Spinal cord (tissue), 3 donors: ENCODE measurements around the gene ERCC6L2.

DNA sequence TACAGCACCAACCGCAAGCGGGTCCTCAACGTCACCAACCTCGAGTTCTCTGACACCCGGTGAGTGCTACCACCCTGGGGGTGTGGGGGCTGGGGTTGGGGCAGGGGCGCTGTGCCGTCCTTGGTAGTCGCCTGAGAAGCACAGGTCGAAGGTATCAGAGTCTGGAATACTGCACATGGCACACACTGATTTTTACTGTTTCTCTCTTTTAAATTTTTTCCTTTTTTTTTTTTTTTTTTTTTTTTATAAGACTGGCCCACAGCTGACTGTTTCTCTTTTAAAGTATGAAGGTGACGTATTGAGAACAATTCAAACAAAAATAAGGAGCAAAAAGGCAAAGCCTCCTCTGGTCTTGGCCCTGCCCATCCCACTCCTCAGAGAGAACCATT, 72.8 kb downstream of the PHF2 start:
- PRO-cap, result no peak
- RAMPAGE, long total RNA, result no peak

GRCh38 chr9:94438043-94438721, 63.8 kb downstream of the MFSD14B start:
- PRO-cap, result no peak
- RAMPAGE, long total RNA, result no peak

GRCh38 chr9:94449691-94450335, 75.4 kb downstream of the MFSD14B start:
- PRO-cap, result no peak
- RAMPAGE, long total RNA, result no peak

DNA sequence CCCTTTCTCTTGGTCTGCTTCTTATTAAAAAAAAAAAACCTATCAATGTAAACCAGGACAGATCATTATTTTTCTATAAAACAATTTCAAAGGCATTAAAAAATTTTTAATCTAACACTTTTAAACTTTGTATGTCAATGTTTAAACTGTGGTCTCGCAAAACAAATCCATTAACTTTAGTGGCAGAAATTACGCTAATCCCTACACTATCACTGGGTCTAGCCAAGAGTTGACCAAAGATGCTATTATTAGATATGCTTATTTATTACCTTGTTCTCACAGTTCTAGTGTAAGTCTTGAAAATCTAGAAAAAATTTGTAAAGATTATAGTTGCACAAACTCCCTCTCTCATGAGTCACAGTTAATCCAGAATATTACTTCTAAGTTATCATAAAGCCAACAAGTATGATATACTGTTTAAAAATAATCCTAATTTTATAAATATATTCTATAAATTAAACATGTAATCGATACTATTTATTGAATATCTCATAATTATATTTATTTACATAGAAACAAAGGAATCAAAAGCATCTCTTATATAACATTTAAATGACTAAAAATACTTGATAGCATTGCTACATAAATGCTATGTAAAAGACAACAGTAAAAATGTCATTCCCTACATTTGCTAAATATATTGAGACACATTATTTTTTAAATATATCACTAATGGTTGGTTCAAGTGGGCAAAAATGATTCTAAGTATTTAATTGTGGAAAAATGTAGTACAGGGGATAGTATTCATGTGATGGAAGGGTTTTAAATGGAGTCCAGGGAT, 43.9 kb downstream of the FBP2 start:
- PRO-cap, result no peak
- RAMPAGE, long total RNA, result no peak

DNA sequence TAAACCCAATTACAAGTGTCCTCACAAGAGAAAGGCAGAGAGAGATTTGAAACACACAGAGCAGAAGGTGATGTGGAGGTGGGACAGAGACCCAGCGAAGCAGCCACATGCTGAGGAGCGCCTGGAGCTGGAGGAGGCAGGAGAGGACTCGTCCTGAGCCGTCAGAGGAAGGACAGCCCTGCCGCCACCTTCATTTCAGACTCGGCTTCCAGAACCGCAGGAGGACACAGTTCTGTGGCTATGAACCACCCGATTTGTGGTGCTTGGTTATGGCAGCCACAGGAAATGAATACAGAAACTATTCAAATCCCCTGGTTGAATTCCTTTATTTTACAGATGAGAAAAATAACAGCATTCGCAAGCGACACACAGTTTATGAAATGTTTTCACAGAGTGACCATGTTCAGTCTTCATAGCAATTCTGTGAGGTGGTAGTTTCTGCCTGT, 16.5 kb upstream of the FBP1 start:
- PRO-cap, result no peak
- RAMPAGE, long total RNA, result no peak

DNA sequence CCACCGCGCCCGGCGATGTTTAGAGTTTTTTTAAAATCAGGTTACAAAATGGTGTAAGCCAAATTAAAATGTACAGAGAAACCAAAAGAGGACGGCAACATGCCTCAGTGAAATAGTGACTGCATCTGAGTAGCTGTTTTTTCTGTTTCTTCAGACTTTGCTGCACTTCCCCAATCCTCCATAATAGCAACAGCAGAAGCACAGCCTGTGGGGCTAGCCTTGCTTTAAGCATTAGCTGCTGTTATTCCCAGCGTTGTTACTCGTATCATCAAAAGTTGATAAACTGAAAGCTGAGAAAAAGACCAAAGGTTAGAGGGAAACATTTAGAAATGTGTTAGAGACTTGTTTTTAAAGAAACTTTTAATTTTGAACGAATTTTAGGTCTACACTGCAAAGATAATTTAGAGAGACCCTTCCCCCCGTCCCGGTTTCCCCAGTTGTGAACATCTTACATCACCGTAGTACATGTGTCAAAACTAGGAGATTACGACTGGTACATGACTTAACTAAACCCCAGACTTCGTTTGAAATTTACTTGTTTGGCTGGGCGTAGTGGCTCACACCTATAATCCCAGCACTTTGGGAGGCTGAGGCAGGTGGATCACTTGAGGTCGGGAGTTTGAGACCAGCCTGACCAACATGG, 28.3 kb upstream of the FBP1 start:
- PRO-cap, result no peak
- RAMPAGE, long total RNA, result no peak

- PRO-cap, result no peak
- RAMPAGE, long total RNA, result no peak
Observed at GRCh38 chr9:94822194-94822859, 95.8 kb downstream of the AOPEP start.

GRCh38 chr9:94920405-94921424, 194.2 kb downstream of the AOPEP start:
- PRO-cap, result no peak
- RAMPAGE, long total RNA, result no peak

- PRO-cap, result no peak
- RAMPAGE, long total RNA, result no peak
Observed at GRCh38 chr9:94925569-94926466, 199.3 kb downstream of the AOPEP start.

DNA sequence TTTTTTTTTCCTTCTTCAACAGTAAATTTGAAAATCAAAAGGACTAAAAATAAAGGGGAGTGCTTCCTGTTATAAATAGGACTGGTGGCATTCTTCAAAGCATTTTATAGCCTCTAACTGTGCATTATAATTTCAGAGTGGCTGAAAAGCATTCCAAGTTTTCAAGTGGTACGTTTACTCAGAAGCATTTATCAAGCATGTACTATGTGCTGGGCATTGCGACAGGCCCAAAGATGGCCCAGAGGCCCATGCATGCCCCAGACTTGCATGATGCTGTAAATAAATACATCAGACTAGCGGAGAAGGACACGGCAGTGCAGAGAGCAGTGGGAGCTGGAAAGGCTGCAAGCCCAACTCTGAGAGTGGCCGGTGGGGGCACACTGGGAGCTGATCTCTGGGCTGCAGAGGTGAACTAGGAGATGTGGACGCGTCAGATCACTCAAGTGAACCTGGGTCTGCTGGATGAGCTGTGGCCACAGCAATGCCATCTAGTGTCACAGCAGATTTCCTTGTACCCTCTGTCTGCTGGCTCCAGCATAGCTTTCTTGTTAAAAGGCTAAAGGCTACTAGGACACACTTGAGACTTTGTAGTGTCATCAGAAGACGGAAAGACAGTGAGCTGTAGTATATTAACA, 247.0 kb downstream of the FANCC start:
- PRO-cap, result no peak
- RAMPAGE, long total RNA, result no peak

DNA sequence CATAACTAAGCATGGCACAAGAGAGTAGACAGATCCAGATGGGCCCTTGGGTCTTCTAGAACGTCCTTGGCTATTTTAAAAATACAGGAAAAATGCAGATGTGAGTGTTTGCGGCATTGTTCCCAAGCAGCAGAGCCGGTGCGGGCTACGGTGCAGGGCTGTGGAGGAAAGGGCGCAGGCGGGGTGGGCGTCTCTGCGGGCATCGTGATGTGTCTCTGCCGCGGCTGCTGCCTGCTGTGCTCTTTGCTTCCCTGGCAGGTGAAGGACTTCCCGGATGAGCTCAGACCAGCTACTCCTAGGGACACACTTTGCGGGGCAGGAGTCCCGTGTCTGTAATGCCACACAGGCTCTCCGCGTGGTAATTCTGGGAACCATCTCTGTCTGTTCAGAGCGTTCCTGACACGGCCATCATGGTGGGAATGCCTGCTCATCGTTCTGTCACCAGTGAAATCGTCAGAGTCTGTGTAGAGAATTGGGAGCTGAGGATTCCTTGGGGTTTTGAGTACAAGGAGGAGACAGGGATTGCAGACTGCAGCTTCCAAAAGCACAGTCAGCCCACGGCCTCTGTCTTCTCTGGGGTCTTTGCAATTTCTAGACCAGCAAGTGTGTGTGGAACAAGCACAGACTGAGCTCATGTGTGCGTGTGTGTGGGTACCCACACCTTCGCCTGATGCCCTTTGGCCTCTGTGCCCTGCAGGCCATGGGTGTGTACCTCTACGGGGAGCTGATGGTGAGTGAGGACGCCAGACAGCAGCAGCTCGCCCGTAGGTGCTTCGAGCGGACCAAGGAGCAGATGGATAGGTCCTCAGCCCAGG, 235.4 kb downstream of the FANCC start:
- PRO-cap, result no peak
- RAMPAGE, long total RNA, result no peak

- PRO-cap, result no peak
- RAMPAGE, long total RNA, result no peak
Observed at GRCh38 chr9:95084228-95084884, 233.2 kb downstream of the FANCC start.

GRCh38 chr9:95091307-95092355, 225.9 kb downstream of the FANCC start:
- PRO-cap, result no peak
- RAMPAGE, long total RNA, result no peak

DNA sequence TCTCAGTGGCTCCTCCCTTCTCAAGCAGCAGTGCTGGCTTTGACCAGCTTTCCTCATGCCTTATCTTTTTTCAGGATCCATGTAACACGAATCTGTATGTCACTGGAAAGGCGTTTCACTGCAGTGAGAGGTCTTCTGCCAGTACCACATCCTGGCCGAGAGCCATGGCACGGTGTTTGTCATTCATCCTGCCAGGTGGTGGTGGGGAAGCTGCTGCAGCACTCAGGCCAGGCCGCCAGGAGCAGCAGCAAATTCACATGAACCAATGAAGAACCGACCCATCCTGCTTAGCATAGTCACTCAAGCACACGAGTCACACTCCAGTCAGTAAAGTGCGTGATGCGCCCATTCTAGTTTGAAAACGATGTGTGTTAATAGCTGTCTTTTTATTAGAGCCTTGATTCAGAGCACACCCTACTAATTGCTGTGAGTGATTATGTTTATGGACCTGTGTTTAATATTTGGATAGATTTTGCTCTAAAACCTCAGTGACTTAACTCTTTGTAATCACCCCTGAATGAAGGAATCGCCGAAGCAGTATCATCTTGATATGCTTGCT, 178.9 kb downstream of the FANCC start:
- PRO-cap, result no peak
- RAMPAGE, long total RNA, result no peak

DNA sequence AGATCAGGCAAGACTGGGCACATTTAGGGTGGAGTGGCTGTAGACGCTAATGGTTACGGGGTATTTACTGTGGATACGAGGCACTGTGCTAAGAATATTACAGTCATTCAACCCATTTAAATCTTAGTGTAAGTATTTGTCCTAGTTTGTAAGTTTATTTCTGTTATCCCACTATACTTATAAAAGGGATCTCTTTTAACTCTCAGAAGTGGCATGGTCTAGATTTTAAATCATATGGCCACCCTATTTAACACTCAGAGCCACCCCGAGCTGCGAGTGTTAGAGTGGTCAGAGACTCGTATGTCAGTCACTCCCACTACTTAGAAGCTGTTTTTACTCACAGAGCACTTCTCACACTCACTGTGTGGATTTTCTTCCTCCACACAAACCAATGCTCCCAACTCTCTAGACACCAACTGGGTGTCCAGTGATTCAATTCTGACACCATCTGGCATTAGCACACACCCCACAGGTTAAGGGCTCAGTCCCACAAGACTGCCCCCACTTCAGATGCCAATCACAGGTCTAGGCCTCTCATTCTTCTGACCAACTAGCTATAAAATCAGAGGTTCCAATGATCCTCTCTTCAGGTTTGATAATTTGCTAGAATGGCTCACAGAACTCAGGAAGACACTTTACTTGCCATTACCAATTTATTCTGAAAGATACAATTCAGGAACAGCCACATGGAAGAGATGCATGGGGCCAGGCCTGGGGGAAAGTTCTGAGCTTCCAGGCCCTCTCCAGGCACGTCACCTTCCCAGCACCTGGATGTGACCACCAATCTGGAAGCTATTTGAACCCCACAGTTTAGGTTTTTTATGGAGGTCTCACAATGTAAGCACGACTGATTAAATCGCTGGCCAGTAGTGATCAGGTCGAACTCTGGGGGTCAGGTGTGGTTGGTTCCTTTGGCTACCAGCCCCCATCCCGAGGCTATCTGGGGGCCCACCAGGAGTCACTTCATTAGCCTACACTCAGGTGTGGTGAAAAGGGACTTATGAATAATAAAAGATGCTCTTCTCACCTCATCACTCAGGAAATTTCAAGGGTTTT, 174.7 kb downstream of the FANCC start:
- PRO-cap, result no peak
- RAMPAGE, long total RNA, result no peak

DNA sequence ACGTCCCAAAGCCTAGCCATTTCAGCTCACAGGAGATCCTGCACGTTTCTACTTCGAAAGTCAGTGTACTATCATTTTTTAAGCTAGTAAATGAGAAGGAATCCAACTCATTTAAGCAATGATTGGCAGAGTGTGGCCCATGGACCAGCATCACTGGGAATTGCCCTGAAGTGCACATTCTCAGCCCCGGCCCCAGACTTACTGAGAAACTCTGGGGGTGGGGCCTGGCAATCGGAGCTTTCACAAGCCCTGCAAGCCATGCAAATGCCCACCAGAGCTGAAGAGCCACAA, 32.1 kb downstream of the PTCH1 start:
- PRO-cap, result no peak
- RAMPAGE, long total RNA, result no peak

- PRO-cap, result no peak
- RAMPAGE, long total RNA, result no peak
Observed at GRCh38 chr9:95478302-95478721, 30.8 kb downstream of the PTCH1 start.

GRCh38 chr9:95874846-95875742, at the start of gene ERCC6L2:
Gene ERCC6L2, plus strand, starts transcription at chr9:95875691.
- PRO-cap, result no peak
- RAMPAGE, long total RNA, result no peak

GRCh38 chr9:95879916-95880348, 4.4 kb downstream of the ERCC6L2 start:
- PRO-cap, result no peak
- RAMPAGE, long total RNA, result no peak

GRCh38 chr9:96020598-96021063, 145.1 kb downstream of the ERCC6L2 start:
- PRO-cap, result no peak
- RAMPAGE, long total RNA, result no peak